Pericardium (tissue), 1 donor: ENCODE results near the gene MAB21L1.

DNA sequence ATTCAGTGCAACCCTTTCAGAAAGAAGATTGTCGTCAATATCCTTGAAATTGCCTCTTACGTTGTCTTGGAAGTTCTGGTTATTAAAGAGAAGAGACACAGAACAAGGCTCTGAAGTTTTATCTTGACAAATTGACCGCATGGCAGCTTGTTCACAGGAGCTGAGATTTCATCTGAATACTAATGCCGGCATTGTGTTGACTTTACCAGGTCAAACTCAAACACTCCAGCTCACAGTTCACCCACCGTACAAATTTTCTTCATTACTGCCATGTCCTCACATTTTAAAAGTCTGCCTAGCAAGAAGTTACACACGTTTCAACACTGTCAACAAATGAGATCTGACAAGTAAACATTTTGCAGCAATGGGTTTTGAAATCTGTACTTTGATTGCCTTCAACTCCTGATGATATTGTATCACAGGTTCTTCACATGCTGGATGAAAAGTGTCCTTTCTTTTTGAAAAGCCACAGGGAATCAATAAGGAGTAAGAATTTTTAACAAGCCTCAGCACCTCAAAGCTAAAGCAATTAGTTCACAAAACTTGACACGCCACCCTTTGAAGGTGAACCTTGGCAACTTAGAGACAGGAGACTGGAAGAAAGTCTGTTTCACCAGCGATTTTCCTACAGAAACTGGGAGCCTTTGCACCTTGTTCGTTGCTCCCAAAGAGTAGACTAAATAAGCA, 150.9 kb downstream of the RFC3 start:
- RRBS = no CpG with 5 or more reads among the region's 9 CpGs

- RRBS = no CpG with 5 or more reads among the region's 1 CpG
These were observed 403.6 kb upstream of the NBEA start for GRCh38 chr13:34538461-34538863.

DNA sequence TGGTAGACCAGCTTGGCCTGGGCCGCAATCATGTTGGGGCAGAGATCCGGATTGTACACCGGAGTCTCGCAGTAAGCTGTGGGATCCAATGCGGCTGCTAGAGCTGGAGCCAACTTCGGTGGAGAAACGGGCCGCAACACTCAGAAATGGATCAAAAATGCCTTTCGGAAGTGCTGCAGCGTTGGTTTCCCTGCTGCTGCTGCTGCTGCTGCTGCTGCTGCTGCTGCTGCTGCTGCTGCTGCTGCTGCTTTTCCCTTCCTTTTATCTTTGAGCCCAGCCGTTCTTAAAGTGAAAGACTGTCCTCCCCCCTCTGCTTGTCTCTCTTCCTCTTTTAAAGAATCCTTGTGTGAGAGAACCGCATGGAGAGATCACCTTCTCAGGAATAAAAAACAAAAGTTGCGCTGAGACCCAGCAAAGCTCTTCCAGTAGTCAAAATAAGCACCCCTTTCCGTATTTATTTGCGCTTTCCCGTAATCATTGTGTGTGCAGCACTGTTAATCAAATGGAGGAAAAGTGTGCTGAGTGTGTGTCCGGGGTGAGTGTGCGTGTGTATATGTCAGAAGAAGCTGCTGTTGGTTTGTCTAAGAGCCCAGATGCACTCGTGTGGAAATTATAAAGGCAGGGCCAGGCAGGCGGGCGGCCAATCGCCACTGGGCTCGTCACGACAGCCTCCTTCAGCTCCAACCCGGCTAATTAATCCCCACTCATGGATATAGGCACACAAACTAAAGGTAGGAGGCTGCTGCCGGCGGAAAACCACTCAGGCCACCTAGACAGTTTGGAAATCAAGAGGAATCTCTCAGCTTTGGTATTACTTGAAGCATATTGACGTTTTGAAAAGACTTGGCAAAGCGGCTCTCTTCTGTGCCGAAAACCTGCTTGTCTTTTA, at the start of gene MAB21L1:
Gene MAB21L1 (minus strand): TSS at position 583 of the 889 bp plus-strand sequence.
- RRBS = 32% methylated on average over 2 of the region's 30 CpGs

DNA sequence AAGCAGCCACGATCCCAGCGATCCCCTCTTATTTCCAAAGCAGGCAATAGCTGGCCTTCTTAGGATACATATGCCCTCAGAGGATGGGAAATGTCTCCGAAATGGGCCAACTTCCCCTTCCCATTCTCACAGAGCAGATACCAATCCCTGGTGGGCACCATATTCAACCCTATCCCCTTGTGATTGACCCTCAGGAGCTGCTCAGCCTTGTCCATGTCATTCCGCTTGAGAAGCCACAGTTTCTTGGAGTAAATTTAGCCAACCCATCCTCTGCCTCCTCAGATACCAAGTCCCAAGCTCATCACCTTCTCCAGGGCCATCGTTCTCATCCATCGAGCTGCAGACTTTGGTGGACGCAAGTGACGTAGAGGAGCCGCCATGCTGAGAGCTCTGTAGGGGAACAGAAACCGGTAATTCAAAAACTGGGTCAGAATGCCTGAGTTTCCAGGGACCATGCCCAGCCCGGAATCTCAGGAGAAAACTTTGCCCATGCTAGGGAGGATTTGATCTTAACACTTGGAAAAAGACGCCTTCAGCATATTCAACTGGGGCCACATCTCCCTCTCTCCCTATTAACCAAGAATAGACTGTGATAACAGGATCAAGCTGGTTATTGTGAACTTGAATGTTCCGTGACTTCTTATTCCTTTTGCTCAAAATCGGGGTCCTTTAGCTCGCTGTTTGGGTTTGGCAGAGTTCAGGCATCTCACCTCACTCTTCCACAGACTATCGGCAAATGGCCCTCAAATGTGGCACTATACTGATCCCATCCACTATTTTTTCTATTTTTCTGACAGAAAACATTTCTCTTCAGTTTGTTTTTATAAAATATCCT, 292.2 kb downstream of the DCLK1 start:
- RRBS = no CpG with 5 or more reads among the region's 16 CpGs

DNA sequence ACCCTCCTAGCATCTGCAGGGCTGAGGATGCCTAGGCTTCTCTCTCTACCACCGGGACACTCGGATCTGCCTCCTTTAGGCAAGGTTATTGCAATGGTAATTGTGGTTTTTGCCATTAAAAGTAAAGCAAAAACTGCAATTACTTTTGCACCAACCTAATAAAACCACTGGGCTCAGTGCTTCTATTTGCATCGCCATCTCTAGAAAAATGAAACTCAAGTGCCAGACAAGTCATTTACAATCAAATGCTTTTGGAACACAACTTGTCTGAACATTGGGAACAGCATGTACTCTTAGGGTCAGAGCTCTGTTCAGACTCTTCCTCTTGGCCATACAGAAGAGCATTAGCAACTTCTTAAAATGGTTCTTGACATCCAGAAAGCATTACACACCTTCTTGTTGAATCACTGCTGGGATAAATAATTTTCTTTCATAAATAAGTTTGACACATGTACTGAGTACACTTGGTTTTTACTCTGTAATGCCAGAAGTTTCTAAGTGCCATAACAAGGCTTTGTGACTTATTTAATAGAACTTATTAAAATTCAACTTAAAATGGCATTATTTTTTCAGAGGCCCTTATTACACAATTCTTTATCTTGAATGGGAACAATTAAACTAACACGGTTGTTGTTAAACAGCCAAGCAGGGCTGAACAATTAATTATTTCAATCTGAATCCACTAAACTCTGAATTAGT, 272.5 kb downstream of the DCLK1 start:
- RRBS = no CpG with 5 or more reads among the region's 4 CpGs

DNA sequence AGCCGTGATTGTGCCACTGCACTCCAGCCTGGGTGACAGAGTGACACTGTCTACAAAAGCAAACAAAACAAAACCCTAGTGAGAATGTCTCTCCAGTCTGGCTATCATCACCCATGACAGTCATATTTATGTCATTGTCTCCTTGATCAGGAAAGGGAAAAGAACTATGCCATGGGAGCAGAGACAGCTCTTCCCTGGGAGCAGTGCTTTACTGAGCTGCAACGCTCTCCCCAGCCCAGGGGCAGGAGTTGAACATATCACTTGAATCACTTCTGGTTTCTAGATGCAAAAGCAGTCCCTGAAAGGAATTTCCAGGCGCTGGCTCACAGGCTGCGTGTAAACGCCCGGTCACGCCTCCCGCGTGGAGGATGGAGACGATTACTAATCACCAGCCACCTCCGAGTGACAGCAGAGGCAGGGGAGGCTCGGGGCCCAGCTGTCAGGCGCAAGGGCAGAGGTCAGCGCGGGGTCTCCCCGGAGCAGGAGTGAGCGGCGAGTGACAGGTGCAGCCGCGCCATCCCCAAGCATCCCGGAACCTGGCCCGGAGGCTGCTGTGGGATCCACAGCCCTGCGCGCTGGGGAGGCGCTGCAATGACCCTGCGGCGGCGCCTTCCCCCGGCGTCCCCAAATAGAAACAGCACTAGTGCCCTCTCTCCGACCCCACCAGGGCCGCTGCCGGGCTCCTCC, 23.5 kb upstream of the DCLK1 start:
- RRBS = 10% methylated on average over 18 of the region's 33 CpGs

DNA sequence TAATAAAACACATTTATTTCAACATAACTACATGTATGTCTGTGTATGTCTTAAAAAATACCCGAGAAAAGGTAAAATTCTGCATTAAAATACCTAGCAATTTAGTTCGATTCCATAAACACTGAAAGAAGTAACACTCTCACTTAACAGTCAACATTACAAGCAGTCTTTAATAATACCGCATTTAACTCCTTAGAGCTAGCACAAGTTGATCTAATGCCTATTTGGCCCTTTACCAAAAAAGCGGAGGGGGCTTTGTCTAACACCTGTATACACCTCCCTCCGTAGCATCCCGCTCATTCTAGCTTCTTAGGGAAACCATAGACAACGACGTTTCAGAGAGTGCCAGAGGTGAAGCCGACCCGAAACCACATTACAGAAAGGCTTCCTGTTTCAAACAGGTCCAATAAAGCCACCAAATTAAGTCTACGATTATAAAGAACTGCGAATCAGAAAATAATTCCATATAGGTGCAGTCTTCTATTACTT, 1.2 kb downstream of the SPART start:
- RRBS = no CpG with 5 or more reads among the region's 12 CpGs

DNA sequence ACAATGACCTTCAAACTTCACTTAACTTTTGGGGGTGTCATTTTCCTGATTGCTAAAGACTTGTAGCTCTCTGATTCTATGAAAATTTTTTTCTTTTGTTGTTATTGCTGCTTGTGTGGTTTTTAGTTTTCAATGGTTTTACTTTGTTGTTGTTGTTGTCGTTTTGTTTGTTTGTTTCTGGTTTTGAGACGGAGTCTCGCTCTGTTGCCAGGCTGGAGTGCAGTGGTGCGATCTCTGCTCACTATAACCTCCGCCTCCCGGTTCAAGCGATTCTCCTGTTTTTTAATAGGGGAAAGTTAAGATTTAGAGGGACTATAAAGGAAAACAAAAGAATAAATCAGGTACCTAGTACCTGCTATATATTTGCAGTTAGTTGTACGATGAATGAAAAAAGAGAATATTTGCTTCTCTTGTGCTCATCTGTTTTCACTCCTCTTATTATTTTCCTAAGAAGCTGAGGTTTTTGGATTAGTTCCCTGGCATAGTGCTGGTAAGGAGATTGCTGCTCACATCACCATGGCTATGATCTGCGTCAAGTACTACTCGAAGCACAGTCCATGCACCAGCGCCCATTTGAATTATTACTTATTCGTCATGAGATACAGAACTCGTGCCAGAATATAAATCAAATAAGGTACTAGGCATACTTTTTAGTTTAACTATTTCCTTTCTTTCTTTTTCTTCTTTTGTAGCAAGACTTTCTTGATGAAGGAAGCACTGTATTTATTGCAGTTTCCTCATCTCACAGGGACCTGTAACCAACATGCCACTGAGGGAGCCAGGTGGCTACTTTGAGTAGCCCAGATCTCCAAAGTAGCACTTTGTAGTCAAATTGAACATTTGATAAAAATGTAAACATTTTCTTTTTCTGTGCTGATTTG, 7.0 kb downstream of the SERTM1 start:
- RRBS = no CpG with 5 or more reads among the region's 13 CpGs

DNA sequence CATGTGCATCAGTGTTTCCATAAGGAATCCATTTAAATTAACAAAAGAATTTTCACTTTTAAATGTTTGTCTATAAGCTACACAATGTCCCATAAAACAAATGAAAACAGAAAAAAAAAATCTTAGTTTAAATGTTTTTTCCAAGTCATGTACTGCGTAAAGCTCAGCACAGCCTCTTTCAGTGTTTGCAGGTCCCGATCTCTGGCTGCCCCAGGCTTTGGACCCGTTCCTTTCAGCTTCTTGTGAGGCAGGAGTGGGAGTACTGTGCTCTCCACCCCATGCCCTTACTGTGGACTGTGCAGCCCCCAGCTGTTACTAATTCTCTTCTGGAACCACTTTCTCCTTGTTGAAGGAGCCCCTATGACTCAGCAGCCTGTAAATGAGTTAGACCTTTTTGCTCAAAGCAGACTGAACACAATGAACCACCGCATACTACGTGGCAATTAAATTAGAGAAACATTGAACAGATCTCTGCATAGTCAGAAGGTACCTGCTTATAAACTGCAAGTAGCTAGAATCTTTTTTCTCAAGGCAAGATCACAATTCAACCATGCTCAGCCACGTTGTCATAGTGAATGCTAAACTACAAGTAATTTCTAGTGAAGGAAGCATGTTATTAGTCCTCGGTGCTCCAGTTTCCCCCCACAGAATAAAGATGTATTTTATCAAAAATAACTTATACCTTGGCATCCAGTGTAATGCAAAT, 39.0 kb downstream of the SERTM1 start:
- RRBS = no CpG with 5 or more reads among the region's 7 CpGs

GRCh38 chr13:37681526-37682133, 83.1 kb upstream of the POSTN start:
- RRBS = no CpG with 5 or more reads among the region's 6 CpGs

GRCh38 chr13:38363465-38364071, 13.9 kb downstream of the UFM1 start:
- RRBS = no CpG with 5 or more reads among the region's 17 CpGs

DNA sequence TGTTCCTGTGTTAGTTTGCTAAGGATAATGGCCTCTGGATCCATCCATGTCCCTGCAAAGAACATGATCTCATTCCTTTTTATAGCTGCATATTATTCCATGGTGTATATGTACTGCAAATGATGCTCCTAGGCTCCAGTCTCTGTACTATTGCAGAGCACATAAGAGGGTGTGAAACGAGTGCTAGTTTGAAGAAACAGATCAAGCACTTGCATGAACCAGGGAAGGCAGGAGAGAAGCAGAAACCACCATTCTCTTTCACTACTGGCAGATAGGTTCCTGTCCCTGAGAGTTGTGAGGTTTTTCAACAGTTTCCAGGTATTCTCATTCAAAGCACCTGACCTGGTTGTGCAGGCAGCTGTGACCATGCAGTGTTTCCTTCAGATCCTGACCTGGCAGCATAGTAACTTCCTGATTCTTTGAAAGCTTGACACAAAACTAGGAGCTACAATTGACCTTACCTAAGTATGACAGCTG, 164.9 kb downstream of the UFM1 start:
- RRBS = no CpG with 5 or more reads among the region's 1 CpG

DNA sequence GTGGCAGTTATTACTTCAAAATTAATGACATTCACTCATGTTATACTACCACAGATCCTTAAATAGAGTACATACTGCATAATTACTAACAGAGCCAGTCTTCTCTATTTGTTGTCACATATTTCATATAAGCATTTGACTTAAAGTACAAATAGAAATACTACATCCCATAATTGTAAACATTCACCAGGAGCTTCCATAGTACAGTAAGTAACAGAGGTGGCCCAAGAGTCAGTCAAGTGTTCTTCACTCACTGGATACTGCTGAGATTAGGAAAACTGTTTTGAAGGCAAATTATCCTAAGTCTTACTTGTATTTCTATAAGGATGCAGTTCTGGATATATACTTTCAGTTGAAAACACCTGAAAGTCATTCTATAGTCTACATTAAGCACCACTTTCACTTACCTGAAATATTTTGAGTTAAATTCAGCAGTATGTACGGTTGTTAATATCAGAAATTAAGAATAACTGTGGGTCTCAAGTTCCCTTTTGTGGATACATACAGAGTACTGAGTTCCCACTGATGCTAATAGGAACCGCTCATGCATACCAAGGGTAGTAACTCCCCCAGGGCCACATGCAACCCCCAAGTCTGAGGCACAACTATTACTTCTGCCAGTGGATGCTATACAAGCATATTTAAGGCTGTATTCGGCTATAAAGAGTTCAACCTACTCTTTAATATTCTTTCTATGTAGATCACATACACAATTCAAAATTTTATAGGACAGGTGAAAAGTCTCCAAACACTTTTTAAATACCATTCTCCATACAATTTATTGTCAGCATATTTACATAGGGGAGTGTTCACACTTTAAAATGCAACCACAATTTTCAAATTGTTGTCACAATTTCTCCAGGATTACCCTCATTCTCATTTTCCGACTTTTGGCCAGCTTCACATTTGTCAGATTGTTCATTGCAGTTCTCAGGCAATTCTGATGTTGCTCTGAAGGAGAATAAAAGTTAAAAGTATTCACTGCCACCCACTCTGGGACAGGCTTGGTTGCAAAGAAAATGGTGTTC, 20.1 kb upstream of the STOML3 start:
- RRBS = no CpG with 5 or more reads among the region's 4 CpGs

DNA sequence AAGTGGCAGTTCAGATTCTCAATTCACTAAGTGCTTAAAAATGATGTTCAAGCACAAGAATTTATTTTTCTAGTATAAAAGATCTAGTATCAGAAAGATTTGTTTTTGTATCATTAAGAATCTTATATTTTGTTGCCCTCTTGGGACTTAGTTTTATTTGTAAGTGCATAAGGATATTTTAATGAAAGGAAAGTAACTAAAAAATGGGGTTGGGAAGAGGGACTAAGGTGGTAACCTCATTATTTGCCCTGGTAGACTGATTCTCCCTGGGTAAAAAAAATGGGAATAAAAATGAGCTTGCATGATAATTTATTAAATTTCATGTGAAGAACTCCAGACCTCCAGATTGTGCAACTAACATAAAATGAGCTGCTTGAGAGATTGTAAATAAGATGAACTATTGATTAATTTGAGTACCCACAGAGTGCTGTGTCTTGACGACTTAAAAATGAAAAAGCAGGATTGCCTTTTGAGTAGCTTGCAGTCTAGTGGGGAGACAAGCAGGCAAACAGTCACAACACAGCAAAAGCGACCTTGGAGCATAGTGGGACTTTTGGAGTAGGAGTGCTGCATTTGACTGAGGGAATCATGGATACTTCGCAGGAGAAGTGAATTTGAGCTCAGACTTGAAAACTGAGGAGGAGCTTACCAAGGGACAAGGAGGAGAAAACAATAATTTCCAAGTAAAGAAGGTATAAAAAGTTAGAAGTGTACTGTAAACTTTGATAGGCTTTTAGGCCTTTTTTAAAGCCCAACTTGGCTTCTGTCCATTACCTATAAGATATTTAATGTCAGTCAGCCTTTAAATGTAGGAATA, 9.9 kb downstream of the NHLRC3 start:
- RRBS = no CpG with 5 or more reads among the region's 3 CpGs

DNA sequence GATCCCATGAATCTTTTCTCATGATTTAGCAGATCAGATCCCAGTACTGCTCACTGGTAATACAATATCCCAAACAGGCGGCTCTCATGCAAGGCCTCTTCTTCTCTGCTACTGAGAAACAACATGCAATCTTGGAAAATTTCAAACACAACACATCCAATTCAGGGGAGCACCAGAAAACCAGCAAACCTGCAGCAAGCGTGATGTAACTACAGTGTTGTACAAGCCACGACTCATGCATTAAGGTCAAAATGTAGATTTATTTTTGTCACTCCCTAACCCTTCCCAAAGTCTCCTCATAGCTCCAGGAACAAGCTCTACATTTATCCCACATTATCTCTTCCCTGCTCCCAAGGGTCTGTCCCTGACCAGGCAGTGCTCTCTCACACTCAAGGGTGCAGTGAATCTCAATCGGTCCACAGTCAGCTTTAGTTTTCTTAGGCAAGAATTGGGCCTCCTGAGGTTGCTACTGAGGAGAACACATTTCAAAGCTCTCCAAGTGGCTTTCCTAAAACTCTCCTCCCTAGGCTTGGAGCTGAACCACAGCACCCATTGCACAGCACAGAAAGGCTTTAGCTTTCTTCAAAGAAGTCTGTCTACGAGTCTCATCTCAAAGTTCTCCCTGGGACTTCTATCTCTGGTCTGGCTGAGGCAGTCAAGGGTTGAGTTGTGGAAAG, 219.4 kb downstream of the NHLRC3 start:
- RRBS = no CpG with 5 or more reads among the region's 5 CpGs

DNA sequence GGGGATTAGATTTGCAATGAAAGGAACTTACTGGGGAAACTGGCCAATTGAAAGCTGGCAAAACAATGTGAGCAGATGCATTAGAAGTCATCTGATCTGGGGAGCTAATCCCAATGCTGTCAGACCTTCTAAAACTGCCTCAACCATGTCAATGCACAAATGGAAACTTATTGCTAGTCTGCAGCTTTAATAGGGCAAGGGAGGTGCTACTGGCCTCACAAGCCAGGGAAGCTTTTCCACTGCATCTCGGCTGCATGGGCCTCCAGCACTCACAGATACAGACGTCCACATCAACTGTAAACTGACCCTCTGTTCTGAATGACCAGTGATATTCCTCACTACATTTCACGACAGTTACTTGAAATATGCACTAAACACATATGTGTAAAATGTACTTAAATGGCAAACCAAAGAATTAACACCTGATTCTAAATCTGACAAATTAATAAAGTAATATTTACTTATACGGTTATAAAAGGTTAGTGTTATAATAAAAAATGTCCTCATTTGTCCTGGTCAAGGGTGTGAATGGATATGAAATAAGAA, 154.0 kb downstream of the LHFPL6 start:
- RRBS = no CpG with 5 or more reads among the region's 4 CpGs

DNA sequence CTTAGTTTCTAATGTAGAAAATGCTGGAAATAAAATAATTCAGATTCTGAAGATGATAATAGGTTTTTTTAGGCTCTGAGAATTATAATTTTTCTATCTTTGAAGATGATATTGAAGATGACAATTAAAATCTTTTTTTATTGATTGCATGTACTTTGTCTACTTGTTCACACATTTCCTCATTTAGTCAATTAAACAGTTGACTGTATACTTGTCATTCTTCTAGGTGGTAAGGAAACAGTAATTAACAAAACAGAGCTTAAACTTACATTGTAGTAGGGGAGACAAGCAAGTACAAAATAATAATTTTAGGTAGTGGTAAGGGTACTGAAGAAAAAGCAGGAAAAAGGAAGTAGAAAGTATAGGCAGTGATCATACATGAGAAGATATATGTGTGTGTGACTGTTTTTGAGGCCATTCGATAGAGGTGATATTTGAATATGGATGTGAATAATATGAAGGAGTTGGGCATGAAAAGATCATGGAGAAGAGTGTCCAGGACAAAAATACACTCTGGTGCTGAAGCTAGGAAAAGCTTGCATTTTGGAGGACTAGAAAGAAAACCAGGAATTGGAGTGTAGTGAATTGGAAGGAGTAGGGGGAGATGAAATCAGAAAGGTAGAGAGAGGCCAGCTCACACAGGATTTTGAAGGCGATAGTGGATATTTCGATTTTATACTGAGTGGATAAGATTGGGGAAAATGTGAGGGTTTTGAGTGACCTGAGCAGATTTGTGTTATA, 40.7 kb downstream of the COG6 start:
- RRBS = no CpG with 5 or more reads among the region's 3 CpGs

GRCh38 chr13:39892665-39893285, 237.3 kb downstream of the COG6 start:
- RRBS = no CpG with 5 or more reads among the region's 6 CpGs

DNA sequence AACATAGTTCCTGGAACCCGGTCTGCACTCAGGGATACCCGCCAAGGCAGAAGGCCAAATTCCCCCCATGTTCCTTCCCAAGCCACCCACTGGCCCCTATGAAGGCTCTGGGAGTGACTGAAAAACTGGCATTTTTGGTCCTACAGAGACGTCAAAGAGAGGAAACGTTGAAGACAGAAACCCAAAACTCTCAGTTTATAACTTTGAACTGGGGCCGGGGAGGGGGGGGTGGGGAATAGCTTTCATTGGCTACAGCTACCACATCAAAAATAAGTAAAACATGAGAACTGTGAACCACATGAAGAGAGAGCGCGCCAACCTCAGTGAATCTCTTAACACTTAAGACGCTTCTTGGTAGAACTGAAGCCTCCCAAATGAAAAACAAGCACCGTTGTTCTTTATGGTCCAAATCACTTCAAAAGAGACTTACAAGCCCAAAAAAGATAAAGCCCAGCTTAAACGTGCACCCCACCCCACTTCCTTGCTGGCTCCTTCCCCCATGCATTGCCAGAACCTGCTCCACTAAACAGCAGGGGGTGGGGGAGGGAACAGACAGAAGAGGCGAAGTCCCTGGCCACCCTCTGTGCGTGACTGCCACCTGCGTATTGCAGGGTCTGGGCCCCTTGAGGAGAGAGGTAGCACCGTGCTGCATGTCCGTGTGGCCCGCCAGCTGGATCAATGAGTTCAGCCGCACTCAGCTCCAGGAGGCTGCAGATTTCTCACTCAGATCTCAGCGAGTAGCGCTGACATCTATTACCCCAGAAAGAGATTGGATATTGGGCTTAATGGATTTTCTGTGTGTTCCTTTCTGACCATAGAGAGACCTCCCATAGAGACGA, 479.1 kb downstream of the FOXO1 start:
- RRBS = no CpG with 5 or more reads among the region's 20 CpGs

DNA sequence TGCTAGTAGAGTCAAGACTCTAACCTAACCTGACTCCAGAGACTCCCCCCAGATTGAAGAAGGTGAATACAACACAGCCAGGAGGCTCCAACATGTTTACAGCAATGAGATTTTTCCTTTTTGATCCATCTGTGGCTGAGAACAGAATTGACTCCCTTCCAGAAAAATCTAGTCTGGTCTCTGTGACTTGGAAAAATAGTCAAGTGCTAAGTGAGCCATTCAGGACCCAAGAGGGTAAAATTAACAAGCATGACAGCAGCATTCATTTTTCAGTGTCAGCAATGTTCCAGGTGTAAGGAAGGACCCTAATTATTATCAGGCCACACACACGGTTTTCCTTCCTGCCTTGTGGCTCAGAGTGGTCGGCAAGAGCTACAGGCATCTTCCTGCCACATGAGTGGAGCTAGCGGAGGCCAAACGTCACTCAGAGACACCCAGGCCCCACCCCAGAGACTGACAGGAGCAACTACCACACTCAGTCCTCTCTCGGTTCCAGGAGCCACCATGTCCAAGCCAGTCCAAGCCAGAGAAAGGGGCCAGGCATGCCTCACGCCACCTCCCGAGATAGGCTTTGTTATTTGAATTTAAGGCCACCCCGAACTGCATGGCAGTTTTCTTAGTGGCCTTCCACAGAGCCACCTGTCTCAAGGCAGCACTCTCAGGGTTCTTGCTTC, 395.0 kb downstream of the FOXO1 start:
- RRBS = no CpG with 5 or more reads among the region's 8 CpGs